Rectum (tissue), 1 donor: Measurements from ENCODE around the genes ZNF511, PAOX and SCART1.

GRCh38 chr10:133245448-133246258, 8.0 kb downstream of the VENTX start:
- PRO-cap = no peak

GRCh38 chr10:133260796-133262051, 15.4 kb downstream of the ADAM8 start:
- PRO-cap = bidirectional peak, plus-strand start at chr10:133261448, minus-strand start at chr10:133261453; bidirectional peak, plus-strand start at chr10:133261540, minus-strand start at chr10:133261508; bidirectional peak, plus-strand start at chr10:133262214, minus-strand start at chr10:133261942

- PRO-cap = unidirectional peak, minus-strand start at chr10:133275976
Observed at GRCh38 chr10:133275566-133276261, 954 bp downstream of the ADAM8 start.

DNA sequence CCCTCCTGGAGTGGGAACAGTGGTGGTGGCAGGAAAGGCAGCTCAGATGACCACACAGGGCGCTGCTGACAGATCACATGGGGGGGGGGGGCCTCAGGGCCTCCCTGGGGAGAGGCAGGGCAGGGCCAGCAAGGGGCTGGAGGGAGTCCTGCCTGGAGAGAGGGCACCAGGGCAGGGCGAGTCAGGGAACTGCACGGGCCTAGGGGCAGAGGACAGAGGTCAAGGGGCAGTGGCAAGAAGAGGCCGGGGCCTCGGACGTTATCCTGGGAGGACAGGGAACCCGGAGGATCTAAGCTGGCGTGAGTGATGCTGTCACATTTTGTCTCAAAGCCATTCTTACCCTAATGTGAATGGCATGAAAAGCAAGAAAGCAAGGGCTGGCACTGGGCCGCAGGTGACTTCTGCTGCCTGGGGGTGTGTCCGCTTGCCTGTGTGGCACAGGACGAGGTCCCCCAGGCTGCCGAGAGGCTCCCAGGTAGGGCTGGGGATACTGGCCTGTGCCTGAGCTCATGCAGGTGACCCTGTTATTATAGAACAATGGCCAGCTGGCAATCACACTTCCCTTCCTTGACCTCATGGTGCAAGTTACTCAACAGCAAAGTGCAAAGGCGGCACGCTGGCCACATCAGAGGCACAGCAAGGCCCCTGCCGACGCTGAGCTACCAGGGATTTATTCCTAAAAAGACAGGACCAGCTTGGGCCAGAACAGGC, 1.1 kb upstream of the ADAM8 start:
- PRO-cap = no peak

GRCh38 chr10:133278357-133279559, 2.1 kb upstream of the ADAM8 start:
- PRO-cap = bidirectional peak, plus-strand start at chr10:133278747, minus-strand start at chr10:133278617

DNA sequence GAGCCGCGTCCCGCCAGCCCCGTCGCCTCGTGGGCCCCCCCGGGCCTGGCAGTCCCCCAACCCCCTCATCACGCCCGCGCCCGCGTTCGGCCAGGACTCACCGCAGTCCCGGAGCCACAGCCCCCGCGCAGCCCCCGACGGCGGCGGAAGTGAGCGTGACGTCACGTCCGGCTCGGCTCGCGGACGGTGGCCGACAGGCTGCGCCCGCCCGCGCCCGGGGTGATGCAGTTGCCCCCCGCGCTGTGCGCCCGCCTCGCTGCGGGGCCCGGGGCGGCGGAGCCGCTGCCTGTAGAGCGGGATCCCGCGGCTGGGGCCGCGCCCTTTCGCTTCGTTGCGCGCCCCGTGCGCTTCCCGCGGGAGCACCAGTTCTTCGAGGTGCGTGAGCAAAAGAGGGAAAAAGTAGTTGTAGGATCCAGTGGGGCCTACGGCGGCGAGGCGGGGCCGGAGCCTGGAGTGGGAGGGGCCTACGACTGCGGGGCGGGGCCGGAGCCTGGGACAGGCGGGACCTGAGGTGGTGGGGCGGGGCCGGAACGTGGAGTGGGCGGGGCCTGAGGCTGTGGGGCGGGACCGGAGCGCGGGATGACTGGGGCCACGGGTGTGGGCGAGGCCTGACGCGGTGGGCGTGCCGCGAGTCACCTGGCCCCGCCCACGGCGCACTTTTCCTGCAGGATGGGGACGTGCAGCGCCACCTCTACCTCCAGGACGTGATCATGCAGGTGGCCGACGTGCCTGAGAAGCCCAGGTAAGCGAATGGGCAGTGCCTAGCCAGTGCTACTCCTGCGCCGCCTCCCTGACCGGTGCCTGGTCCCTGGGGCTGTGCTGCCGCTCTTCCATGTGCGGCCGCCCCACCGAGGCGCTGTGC, at the start of gene ZNF511:
ZNF511 (plus strand) TSS at position 193 of the 862 bp plus-strand sequence.
- PRO-cap = bidirectional peak, plus-strand start at position 175 of the sequence, minus-strand start at position 127 of the sequence; bidirectional peak, plus-strand start at position 694 of the sequence, minus-strand start at position 435 of the sequence

DNA sequence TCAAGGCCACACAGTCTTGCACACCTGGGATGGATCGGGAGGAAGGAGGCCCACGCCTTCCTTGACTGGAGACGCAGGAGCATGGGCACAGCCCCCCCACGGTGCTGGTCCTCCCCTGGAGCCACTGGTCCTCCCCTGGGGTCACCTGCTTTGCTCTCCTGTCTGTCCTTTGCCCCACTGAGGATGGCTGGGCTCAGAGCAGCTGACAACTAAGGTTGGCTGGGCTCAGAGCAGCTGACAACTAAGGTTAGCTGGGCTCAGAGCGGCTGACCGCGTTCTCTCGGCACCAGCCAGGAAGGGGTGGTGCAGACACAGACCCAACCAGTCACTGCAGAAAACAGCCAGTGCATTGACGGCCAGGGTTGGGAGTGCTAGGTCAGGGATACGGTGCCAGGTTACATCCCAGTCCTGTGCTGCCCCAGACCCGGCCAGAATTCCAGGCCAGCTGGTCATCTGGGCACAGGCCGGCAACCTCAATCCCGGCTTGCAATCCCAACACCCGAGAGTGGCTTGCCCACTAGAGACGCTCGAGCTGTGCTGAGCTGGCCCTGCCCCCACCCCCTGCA, 3.6 kb downstream of the PRAP1 start:
- PRO-cap = no peak

DNA sequence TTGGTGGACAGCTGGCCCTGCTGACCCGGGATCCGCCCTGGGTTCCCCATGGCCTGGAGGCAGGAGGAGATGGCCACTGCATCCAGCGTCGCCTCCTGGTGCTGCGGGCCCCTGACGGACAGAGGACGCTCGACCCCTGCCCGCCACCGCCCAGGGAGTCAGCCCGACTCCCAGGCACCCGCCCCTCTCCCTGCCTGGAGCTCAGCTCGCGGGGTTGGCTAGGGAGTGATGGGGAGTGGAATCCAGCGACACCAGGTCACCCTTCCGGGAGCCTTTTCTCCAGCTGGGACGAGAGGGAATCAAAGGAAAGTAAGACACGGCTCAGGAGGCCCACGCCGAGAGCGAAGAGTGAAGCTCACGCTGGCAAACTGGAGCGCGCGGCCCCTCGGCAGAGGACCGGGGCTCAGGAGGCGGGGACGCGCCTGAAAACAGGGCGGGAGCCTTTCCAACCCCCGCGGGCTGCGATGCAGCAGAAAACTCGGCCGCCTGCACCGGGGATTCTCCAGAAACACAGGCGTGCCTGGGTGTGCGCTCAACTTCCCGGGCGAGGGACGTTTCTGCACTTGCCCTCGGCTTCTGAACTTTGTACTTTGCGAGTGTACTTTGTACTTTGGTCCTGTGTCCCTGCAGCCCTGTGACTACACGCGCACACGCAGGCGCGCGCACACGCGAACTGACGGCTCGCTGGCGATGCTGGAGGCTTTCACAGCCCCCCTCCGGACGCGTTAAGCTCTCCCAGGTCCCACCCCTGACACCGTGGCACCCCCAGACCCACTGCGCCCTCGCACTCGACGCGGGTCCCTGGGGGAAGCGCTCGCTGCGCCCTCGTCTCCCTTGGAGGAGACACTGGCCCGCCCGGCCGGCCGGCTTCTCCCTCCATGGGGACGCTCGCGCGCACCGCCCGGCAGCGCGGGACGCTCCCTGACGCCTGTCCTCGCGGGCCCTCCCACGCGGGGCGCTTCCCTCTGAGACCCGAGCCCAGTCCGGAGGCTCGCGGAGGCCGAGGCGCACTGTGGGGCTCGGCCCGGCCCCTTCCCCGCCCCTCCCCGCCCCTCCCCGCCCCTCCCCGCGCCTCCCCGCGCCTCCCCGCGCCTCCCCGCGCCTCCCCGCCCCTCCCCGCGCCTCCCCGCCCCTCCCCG, 688 bp upstream of the PAOX start:
- PRO-cap = bidirectional peak, plus-strand start at position 665 of the sequence, minus-strand start at position 578 of the sequence; bidirectional peak, plus-strand start outside the sequence, minus-strand start at position 1,040 of the sequence

- PRO-cap = bidirectional peak, plus-strand start at chr10:133379288, minus-strand start at chr10:133379044; bidirectional peak, plus-strand start at chr10:133379668, minus-strand start at chr10:133379447
Observed at GRCh38 chr10:133379144-133379970, at the start of gene PAOX. TSS of gene PAOX (plus strand) at chr10:133379262.

- PRO-cap = no peak
Observed at GRCh38 chr10:133453874-133454146, at the start of gene SCART1. TSS of gene SCART1 (plus strand) at chr10:133453945.

- PRO-cap = no peak
Observed at GRCh38 chr10:133536878-133537487, 9.8 kb downstream of the CYP2E1 start.